ENCODE data around the gene ALPG.

DNA sequence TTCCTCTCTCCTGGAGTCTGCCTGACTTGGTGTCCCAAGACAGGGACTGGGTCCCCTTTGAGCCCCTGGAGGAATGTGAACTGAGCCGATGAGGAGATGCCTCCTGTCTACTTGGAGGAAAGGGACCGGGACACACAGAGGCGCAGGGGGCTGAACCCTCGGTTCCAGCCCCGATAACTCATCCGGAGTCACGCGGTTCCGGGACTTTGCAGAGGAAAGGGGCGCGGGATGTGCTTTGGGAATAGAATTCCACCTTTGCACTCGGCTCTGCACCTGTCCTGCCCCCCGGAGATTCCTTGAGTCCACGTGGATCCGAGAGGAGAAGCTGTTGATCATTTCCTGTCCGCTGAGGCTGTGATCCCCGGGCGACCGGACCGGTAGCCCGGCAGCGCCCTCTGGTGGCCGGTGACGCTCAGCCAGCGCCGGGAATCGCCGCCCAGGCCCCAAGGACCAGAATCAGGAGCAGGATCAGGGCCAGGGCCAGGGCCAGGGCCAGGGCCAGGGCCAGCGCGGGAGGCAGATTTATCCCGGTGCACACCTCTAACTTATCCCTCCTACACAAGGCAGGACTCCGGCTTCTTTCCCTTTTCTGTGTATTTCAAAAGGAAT, 8.8 kb upstream of the SPATA3 start:
- PRO-cap, 7 experiments: no peak in any of the 7 experiments
- RAMPAGE, long total RNA, 2 experiments: no peak in any of the 2 experiments

GRCh38 chr2:231181778-231182196, 16.6 kb upstream of the ARMC9 start:
- PRO-cap, 7 experiments: no peak in any of the 7 experiments
- RAMPAGE, long total RNA, 2 experiments: no peak in any of the 2 experiments

DNA sequence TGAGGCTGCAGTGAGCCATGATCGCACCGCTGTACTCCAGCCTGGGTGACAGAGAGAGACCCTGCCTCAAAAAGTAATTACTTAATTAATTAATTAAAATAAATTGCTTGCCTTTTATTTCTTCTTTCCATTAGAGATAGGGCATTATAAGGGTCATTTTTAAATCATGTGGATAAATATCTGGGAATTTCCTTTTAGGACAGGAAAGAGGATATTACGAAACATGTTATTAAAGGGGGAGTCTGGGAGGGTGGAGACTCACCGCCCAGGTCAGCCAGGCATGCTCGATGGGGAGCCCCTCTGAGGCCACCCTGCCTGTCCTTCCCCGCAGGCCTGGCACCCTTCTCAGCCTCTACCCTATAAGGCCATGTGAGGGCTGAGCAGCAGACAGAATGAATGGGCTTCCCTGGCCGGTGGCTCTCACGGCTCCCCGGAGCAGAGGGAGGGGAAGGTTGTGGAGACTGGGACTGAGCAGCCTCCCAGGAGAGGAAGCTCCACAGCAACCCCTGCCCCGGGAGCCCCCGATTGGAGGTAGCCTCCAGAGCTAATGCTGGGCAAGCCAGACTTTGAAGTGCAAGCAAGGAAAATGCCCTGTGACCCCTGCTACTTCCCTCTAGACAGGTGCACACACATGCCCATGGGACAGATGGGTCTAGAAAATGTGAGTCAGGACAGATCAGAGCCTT, 13.4 kb upstream of the ARMC9 start:
- PRO-cap, 7 experiments: no peak in any of the 7 experiments
- RAMPAGE, long total RNA, 2 experiments: no peak in any of the 2 experiments

- PRO-cap, 7 experiments: no peak in any of the 7 experiments
- RAMPAGE, long total RNA, 2 experiments: no peak in any of the 2 experiments
These were observed 10.8 kb upstream of the ARMC9 start for GRCh38 chr2:231187601-231188135.

DNA sequence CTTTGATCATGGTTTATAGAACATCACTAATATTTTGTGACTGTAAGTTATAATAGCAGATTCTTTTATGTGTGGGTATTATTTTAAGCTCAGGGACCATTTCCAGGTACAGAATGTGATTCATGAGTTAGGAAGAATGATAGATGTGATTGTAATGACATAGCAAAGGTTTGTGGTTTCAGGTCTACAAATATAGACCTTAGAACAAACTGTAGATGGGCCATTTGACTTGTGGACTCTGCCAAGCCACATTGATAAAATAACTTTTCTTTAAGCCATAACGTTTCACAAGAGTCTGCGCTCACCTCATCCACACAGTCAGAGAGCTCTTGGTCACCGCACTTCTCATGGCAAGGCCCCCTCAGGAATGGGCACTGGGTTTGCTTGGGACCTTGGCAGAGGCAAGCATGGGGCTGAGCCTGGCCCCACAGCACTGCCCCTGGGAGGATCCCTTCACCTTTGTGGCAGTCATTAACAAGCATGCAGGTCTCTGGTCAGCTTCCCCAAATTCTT, 13.9 kb downstream of the ARMC9 start:
- PRO-cap, 7 experiments: no peak in any of the 7 experiments
- RAMPAGE, long total RNA, 2 experiments: no peak in any of the 2 experiments

- PRO-cap, 7 experiments: no peak in any of the 7 experiments
- RAMPAGE, long total RNA, 2 experiments: no peak in any of the 2 experiments
These were observed 7.2 kb upstream of the B3GNT7 start for GRCh38 chr2:231387909-231389059.

DNA sequence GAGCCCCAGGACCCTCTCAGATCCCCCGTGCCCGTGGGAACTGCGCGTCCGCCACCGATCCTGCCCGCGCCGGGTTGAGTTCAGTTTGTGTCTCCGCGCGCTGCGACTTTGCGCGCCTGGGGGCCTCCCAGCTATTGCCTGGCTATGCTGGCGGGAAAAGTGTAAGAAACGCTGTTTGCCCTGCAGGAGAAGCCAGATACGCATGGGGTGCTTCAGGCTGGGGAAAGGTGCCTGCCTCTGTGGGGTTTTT, 22.4 kb downstream of the TEX44 start:
- PRO-cap, 7 experiments: peak in 3 of 7 experiments; most common plus-strand start position 38 of the sequence (in 1); most common minus-strand start position 76 of the sequence (in 3)
- RAMPAGE, long total RNA, 2 experiments: no peak in any of the 2 experiments

DNA sequence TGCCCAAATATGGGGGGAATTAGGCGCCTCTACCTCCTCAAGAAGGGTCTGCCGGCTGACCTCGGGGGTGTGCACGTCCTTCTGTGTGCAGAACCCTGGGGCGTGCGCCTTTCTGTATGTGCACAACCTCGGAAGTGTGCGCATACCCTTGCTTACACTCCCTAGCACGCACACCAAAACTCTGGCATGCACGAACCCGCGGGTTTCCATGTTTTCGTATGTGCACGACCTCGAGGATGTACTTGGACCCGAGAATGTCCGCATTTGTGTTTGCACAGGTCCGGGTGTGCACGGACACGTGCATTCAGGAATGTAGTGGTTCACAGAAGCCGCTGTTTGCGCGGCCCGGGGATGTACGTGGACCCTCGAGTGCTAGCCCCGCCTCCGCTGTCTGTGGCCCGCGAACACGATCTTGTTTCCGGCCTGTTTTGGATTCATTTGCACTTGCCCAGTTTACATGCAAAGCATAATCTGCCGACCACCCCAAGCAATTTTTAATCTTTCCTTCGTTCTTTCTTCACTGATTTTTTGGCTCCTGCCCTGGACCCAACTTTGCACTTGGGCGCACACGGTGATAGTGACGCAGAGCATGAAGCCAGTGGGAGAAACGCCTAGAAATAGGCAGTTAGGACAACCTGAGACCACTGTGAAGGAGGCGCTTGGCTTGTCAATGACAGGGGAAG, 45.5 kb upstream of the PTMA start:
- PRO-cap, 7 experiments: no peak in any of the 7 experiments
- RAMPAGE, long total RNA, 2 experiments: no peak in any of the 2 experiments

DNA sequence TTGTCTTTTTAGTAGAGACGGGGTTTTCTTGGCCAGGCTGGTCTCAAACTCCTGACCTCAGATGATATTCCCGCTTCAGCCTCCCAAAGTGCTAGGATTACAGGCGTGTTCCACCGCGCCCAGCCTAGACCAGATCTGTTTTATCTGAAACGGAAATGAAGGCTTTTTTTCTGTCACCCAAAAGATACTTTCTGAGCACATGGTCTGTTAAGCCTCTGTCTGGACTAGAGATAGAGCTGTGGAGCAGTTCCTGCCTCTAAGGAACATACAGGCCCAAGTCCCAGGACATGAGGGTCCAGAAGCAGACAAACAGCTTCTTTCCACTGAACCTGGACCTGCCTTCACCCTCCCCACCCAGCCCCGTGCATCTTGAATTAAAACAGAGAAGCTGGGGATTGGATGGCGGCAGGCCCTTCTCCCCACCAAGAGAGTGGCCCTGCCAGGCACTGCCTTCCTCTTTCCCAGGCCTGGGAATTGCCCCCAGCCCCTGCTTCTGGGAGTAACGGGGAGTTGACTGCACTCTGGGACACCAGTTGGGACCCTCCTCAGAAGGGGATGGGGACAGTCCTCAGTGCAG, 43.5 kb upstream of the PTMA start:
- PRO-cap, 7 experiments: no peak in any of the 7 experiments
- RAMPAGE, long total RNA, 2 experiments: no peak in any of the 2 experiments

GRCh38 chr2:232386926-232387629, 8.5 kb downstream of the ALPP start:
- PRO-cap, 7 experiments: no peak in any of the 7 experiments
- RAMPAGE, long total RNA, 2 experiments: no peak in any of the 2 experiments

- PRO-cap, 7 experiments: no peak in any of the 7 experiments
- RAMPAGE, long total RNA, 2 experiments: no peak in any of the 2 experiments
These were observed at the start of gene ALPG for GRCh38 chr2:232406553-232406999. Gene ALPG, plus strand, starts transcription at chr2:232406844.

- PRO-cap, 7 experiments: no peak in any of the 7 experiments
- RAMPAGE, long total RNA, 2 experiments: no peak in any of the 2 experiments
These were observed 2.0 kb downstream of the TIGD1 start for GRCh38 chr2:232548164-232548941.

GRCh38 chr2:232838270-232838993, 31.6 kb upstream of the SNORC start:
- PRO-cap, 7 experiments: no peak in any of the 7 experiments
- RAMPAGE, long total RNA, 2 experiments: no peak in any of the 2 experiments

DNA sequence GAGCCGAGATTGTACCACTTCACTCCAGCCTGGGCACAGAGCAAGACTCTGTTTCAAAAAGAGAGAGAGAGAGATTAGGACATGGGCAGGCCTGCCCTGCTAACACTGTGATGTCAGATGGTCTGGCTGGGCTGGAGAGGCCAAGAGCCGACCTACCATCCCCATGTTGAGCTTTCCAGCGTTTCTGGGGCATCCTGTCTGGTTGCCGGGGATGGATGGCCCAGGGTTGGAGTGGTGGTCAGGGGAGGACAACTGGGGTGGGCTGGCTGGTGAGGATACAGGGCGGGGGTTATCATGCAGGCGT, 5.2 kb downstream of the SNORC start:
- PRO-cap, 7 experiments: no peak in any of the 7 experiments
- RAMPAGE, long total RNA, 2 experiments: no peak in any of the 2 experiments

GRCh38 chr2:232900983-232901842, 31.1 kb downstream of the SNORC start:
- PRO-cap, 7 experiments: no peak in any of the 7 experiments
- RAMPAGE, long total RNA, 2 experiments: no peak in any of the 2 experiments

DNA sequence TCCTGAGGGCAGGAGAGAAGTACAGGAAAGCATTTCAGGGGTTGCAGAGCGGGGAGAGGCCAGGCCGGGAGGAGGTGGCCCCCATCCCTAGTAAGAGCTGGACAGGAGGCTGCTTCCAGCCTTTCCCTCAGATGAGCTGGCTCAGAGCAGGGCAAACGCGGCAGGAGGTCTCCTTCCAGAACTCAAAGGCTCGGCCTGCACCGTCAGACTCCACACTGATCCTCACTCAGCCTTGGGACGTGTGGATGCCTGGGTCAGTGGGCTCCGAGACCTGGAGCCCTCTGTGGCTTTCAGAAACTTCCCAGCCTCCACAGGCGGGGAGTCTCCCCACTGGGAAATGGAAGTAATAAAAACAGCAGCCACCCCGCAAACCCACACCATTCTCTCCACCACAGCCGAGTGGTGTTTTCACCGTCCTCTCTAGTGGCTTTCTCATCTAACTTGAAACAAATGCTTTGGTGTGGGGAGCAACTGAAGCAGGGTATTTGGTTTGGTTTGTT, 54.3 kb downstream of the INPP5D start:
- PRO-cap, 7 experiments: no peak in any of the 7 experiments
- RAMPAGE, long total RNA, 2 experiments: no peak in any of the 2 experiments

DNA sequence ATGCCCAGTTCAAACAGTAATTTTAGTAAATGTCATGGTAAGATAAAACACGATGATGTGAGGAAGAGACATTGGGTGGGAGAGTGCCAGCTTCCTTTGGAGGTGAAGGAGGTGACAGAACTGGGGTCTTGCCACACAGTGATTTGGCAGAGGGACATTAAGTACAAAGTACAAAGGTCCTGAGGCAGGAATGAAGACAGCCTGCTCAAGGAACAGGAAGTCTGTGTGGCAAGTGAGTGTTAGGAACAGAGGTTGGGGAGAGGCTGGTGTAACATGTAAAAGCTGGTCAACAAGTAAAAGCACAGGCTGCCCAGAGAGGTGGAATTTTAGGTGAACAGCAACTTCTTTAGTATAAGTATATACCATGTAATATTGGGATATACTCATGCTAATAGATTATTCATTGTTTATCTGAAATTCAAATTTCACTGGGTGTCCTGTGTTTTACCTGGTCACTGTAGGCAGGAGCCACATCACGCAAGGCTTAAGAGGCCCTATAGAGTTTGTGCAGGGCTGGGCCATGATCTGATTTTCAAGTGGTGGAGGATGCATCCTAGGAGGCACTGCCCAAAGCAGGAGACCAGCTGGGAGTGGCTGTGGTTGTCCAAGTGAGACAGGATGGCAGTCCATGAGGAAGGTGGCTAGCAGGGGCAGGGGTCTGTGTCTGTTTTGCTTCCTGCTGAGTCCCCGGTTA, 73.2 kb downstream of the INPP5D start:
- PRO-cap, 7 experiments: no peak in any of the 7 experiments
- RAMPAGE, long total RNA, 2 experiments: no peak in any of the 2 experiments

GRCh38 chr2:233145608-233146696, 85.8 kb downstream of the INPP5D start:
- PRO-cap, 7 experiments: no peak in any of the 7 experiments
- RAMPAGE, long total RNA, 2 experiments: start-site peak on the plus strand in 1 of 2 experiments, at chr2:233146048-233146560 at its widest, 7 reads per replicate

DNA sequence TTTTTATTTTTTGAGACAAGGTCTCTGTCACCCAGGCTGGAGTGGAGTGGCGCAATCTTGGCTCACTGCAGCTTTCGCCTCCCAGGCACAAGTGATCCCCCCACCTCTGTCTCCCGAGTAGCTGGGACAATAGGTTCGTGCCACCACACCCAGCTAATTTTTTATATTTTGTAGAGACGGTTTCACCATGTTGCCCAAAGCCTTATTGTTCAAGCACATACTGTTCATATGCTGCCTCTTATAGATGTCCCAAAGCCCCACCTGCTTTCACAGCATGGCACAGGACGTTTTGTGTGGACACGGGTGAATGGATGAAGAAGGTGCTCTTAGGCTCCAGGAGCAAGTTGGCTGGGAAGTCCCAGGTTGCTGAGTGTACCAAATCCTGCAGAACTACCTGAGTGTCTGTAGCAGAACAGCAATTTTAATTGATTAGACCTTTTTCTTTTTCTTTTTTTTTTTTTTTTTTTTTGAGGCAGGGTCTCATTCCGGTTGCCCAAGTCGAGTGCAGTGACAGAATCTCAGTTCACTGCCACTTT, 10.6 kb upstream of the SAG start:
- PRO-cap, 7 experiments: no peak in any of the 7 experiments
- RAMPAGE, long total RNA, 2 experiments: no peak in any of the 2 experiments

- PRO-cap, 7 experiments: no peak in any of the 7 experiments
- RAMPAGE, long total RNA, 2 experiments: no peak in any of the 2 experiments
These were observed 4.9 kb downstream of the DGKD start for GRCh38 chr2:233359027-233359808.